Right ventricle myocardium (tissue), 1 donor: ENCODE data around the genes ANXA7 and DUSP29.

DNA sequence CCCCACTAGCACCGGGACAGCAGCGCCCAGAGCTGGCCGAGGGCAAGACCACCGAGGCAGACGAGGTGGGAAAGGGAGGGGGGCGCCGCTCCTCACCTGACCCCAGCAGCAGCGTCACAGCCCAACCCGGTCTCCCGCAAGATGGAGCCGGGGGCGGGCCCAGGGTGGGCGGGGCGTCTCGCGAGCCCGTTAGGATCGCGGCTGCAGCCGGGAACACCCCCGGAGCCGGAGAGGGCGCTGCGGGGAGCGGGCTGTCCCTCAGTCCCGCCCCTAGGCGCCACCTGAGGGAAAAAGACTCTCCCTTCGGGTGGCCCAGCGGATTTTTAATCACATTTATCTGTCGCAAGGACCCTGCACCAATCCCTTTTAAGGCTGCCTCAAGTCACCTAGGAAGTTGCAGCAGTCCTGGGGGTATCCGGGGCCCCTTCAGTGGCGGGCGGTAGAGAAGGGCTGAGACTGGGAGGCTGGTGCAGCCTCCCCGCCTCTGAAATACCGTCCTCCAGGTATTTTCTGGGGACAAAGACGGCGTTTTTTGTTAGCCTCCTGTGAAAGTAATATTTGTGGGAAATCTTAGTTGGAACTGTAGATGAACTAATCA, at the start of gene ANXA7:
TSS of gene ANXA7 (minus strand) at position 143 of the 598 bp plus-strand sequence.
- PRO-cap, 2 experiments = peak in 2 of 2 experiments; most common plus-strand start position 261 of the sequence (in 2); most common minus-strand start position 143 of the sequence (in 2)

DNA sequence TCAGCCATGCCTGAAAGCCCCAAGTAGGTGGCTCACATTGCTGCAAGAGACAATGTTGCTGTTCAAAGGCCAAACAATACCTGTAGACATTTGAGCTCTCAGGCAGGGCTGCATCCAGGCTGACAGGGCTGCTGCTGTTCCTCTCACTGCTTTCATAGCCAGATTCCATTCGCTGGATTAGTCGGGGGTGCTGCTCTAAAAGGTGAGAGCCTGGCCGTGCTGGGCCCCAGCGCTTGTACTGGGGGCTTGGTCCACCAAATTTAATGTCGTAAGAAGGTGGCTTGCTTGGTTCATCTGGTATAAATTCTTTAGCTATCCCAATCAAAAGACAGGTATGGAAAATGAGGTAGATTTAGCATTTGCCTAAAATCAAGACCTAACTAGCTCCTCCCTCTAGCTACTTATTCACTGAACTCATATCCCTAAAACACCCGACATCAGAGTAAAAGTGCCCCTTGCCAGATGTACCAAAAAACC, 33.8 kb upstream of the PPP3CB start:
- PRO-cap, 2 experiments = no peak in any of the 2 experiments

DNA sequence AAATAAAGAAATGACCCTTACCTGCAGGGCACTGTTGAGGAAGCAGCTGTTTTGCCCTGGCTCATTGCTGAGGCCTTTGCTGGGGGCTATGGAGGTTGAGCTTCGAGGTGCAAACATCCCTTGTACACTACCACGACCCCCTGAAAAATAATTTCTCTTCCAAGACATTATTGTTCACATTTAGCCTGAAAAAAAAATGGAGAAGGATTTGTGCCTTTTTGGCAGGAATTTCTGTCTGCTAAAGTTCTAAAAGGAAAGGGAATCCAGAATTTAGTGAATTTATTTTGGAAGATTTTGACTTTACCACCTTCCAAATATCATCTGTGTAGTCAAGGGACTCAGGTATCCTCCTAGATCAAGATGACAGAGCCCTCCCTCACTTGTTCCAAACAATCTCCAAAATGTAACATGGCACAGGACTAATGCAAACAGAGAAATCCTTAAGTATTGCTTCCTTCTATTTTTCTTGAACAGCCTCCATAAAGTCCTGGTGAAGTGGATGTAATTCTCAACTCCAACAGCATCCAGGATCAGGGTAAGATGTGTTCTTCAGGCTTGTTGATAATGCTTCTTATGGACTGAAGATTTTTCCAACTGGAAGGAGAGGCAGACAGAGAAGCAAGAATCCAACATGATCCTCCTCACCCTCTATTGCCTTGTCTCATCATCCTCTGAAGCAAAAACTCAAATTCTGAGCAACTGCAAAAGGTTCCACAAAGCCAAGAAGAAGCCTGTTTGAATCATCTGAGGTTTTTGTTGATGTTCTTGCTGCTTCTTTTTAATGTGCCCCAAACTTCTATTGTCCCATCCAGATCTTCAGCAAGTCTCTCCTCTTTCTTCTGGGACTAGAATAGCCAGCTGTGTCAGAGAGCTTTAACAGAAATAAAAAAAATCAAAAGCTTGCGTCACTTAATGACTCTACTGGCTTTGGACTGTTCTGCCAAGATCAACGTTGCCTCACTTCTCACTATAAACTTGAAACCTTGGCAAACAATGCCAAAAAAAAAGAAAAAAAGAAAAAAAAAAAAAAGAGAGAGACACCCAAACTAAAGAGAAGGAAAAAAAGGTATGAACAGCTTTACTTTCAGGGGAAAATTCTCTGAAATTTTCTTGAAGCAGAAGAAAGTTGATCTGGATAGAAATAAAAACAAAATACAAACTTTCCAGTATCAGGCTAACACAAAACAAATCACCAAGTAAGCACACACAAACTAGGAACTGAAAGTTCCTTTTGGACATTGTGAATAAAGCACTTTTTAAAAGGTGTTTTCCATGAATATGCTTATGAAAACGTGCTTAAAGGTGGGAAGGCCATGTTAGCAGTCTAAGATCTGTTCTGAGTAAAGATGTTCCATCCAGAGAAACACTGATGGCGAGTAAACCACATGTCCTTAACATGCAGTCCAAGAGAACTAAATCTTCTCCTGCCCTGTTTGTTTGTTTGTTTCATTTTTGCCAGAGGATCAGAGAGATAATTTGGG, 15.1 kb downstream of the USP54 start:
- PRO-cap, 2 experiments = peak in 2 of 2 experiments; most common plus-strand start position 916 of the sequence (in 1); most common minus-strand start position 847 of the sequence (in 2)

DNA sequence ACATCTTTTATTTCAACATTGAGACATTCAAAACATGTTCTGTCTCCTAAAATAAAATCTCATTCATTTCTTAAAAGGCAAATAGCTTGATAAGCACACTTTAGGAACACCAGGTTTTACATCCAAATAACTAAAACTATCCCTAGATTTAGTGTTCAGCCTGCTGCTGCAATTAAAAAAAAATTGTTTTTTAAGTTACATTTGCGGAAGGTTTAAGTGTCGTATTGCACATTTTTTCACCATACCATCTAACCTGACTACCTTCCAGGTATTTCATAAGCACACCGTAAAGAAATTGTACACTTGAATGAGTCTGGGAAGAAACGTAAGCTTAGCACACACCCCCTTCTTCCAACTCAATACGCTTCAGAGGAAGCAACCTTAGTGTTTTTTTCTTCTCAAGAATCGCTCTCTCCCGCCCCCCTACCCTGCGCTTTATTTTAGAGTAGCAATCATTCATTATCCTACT, 16.4 kb downstream of the MYOZ1 start:
- PRO-cap, 2 experiments = no peak in any of the 2 experiments

- PRO-cap, 2 experiments = no peak in any of the 2 experiments
Observed at GRCh38 chr10:73769867-73770515, 2.1 kb upstream of the FUT11 start.

DNA sequence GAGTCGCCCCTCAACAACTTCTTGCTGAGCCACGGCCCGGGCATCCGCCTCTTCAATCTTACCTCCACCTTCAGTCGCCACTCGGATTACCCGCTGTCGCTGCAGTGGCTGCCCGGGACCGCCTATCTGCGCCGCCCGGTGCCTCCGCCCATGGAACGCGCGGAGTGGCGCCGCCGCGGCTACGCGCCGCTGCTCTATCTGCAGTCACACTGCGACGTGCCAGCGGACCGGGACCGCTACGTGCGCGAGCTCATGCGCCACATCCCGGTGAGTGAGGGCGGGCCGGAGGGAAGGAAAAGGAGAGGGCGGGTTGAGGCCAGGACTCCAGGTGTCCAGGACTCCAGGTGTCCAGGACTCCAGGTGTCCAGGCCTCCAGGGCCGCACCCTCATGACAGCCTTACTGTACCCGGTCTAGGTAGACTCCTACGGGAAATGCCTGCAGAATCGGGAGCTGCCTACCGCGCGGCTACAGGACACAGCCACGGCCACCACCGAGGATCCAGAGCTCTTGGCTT, 756 bp downstream of the FUT11 start:
- PRO-cap, 2 experiments = peak in 2 of 2 experiments; most common plus-strand start position 207 of the sequence (in 2); most common minus-strand start position 200 of the sequence (in 1)

DNA sequence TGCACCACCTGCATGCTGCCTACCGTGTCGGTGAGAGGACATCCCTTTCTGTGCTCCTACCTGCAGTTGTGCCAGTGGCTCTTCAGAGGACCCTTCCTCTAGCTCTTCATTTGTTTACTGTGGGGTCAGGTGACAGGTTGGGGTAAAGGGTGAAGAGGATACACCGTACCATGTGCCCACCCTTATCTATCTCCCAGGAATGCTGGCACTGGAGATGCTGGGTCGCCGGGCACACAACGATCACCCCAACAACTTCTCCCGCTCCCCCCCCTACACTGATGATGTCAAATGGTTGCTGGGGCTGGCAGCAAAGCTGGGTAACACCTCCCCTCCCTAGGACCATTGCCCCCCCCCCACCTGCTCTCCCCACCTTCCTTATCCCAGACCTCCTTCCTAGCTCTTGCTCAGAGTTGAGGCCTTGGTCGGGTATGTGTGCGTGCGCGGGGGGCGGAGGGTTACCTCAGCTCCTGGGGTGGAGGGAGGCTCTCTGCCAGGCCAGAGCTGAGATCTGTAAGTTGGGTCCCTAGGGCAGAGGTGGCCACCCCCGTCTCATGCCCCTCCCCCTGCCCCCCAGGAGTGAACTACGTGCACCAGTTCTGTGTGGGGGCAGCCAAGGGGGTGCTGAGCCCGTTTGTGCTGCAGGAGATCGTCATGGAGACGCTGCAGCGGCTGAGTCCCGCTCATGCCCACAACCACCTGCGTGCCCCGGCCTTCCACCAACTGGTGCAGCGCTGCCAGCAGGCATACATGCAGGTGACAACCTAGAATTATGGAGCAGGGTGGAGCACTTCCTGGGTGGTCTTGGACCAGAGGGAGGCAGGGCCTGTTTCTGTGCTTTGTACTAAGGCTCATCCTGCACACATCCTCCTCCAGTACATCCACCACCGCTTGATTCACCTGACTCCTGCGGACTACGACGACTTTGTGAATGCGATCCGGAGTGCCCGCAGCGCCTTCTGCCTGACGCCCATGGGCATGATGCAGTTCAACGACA, 10.7 kb downstream of the NDST2 start:
- PRO-cap, 2 experiments = no peak in any of the 2 experiments

DNA sequence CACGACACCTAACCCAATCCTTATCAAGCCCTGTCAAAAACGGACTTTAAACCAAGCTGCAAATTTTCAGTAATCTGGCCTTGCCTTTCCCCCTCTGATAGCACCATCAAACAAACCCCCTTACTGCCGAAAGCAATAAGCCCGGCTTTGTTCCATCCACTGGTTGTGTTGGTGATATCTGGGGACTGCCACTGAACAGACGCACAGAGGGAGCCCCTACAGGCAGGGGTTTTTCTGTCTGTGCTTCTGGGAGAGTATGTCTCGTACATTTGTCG, 580 bp upstream of the PLAU start:
- PRO-cap, 2 experiments = no peak in any of the 2 experiments

DNA sequence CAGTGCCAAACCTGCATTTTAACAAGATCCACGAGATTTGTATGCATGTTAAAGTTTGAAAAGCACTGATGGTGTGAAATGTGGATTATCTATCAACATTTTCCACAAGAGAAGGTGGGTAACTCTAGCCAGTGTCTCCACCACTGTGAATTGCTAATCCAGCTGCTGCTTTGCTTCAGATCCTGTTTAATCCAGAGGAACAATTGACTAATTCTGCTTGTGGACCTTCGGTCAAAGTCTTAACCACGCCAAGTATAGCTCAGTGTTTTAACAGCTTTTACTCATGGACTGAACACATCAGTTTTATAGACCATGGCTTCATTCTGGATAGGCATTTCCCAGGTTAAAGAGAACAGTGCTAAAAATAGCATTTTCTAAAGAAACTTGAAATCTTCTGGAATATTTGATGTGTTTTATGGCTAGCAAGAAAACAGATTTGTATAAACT, 23.5 kb downstream of the ADK start:
- PRO-cap, 2 experiments = no peak in any of the 2 experiments

DNA sequence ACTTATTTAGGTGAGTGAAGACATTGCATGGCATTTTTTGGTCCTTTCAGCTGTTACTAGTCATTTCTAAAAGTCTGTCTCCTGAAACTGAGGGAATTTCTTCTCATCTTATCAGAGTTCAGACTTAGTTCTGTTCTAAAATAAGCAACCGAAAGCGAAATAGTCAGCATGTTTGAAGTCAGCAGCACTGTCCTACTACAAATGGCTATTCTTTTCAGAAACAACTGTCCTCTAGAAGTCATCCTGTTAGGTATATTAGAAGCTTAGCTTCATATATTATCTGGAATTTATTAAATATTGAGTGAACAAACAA, 227.5 kb upstream of the KAT6B start:
- PRO-cap, 2 experiments = peak in 1 of 2 experiments; most common plus-strand start position 169 of the sequence (in 1); most common minus-strand start position 105 of the sequence (in 1)

DNA sequence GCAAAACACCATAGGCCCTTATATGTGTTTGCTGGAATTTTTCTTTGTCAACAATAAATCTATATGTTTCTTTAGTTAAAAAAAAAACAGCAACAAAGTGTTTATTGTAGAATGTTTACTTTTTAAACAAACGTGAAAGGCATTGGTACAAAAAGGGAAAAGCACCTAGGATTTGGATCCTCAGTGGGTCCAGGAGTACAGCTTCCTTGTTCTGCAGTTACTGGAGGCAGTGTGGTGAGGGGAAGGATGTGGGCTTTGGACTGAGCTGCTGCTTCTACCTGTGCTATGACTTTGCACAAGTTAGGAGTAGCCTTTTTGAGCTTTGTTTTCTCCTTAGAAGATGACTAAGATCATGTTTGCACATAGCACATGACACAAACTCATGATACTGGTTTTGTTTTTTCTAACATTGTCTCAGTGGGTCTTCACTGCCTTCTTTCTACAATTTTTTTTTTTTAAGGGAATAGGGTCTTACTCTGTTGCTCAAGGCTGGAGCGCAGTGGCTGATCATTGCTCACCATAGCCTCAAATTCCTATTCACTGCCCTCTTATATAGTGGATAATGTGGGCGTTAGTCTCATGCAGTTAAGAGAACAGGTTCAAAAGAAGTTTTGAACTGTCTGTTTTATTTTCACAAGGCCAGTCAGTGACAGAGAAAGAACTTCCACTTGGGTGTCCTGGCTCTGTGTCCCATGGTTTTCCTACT, 71.8 kb downstream of the KAT6B start:
- PRO-cap, 2 experiments = no peak in any of the 2 experiments

DNA sequence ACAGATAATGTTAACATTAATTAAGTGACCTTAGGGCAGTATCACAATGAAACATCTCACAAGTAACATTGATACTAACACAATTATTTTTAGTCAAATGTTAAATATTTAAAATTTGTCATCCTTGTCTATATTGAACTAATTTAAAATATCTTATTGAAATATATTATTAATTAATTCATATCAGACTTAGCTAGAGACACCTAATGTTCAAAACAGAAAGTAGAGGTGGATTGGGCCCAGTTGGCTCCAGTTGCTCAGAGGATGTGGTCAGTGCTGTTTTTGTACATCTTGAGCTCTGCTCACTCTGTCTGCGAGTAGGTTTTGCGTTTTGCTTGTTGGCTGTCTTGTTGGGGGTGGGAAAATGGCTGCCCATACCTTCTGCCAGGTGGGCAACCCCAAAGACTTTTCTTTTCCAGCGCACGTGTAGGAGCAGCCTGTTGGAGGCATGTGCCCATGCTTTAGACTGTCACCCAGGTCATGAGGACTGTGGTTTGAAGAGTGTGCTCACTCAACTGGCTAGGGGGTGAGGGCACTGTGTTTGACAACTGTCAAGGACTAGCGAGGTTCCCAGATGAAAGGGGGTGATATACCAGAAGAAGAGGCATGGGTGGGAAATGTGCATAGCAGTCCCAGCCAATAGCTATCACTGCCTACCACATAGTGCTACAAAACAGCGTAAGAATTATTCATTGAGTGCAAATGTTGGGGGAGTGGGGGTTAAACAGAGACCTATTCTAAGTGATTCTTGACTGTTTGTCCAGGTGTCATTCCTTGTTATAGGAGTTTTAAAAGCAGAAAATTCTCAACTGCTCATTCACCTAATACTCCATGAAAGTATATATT, 73.9 kb downstream of the KAT6B start:
- PRO-cap, 2 experiments = no peak in any of the 2 experiments

DNA sequence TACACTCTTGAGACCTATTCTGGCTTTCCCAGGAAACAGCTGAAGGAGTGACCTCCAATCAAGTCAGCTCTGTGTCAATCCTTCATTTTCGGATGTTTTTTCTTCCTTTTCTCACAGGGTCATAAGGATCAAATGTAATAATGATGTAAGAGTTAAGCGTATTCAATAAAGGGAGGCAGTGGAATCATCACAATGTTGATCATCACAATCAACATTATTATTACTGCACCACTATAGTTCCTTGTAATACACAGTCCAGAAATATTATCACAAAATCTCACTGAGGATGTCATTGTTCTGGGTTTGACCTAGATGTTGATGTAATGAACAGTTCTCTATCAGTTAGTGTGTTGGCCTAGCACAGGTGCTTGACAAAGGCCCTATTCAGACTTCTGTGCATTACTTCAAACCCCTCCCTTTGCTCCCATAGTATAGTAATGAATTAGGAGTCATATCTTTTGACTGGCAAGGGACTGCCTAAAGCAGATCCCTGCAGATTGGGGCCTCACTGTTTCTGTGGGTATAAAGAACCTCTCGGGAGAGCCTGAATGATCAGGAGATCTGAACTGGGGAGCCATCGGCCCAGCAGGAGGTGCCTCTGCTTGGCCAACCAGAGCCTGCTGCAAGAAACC, 100.5 kb downstream of the KAT6B start:
- PRO-cap, 2 experiments = no peak in any of the 2 experiments

DNA sequence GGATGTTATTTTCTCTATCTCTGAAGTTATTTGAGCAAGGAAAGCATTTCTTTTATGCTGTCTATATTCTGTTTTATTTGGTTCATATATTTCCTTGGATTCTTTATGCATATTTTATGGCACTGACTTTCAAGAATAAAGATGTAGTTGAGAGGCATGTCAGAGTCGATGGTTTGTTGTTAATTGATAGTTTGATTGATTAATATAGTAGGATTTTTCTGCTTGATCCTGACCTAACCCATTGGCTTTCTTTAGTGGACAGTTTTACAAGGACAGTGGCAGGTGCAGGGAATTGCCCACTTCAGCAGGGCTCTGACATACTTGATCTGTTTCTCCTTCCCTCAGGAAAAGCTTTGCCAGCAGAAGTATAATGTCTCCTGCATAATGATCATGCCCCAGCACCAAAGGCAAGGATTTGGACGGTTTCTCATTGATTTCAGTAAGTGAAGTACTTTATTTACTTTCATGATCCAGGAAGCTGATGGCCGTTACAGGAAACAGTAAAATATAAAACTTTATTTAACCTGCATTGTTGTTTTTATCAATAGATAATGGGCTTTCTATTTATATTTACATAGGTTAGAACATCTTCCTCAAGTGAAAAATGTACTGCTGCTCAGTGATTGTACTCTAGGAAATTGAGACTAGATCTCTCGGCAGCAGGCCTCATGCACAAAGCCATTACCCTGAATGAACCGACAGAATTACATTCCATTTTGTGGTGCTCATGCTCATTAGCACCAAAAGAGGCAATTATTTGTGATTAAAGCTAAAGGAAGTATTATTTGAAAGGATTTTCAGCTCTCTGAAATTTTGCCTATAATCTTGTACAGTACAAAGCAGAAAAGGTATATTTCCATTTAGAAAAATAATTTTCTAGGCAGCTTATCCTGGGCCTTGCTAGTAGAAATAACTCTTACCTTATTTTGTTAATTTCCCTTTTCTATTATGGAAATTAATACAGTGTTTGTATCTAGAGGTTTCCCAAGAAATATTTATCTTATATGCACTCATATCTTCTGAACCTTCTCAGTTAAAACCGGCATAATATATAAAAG, 84.4 kb downstream of the DUSP29 start:
- PRO-cap, 2 experiments = no peak in any of the 2 experiments

DNA sequence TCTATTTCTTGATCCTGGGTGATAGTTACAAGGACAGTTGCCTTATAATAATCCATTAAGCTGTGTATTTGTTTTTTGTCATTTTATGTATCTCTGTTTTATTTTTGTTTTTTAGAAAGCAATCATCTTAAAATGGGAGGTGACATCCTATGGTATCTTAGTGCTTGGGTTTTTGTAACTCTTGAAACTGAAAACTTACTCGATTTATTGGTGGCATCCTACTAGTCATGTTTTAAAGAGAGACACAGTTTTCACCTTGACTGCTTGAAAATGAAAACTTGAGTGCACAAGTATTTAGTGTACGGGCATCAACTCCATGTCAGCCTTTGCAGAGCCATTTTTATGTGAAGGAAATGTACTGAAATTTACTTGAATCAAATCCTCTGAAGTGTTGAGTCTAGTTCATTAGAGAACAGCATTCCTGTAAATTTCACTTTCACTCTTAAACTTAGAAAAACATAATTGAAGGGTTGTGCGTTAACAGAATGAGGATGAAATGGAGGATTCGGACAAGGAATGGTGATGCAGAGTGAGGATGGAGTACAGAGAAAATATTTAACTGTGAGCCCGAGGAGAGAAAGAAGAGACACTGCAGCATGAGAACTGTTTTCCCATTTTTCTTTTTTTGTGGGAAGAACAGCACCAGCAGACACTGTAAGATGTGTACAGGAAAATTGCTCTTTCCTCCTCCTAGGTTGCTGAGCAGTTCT, 65.7 kb downstream of the DUSP29 start:
- PRO-cap, 2 experiments = no peak in any of the 2 experiments

DNA sequence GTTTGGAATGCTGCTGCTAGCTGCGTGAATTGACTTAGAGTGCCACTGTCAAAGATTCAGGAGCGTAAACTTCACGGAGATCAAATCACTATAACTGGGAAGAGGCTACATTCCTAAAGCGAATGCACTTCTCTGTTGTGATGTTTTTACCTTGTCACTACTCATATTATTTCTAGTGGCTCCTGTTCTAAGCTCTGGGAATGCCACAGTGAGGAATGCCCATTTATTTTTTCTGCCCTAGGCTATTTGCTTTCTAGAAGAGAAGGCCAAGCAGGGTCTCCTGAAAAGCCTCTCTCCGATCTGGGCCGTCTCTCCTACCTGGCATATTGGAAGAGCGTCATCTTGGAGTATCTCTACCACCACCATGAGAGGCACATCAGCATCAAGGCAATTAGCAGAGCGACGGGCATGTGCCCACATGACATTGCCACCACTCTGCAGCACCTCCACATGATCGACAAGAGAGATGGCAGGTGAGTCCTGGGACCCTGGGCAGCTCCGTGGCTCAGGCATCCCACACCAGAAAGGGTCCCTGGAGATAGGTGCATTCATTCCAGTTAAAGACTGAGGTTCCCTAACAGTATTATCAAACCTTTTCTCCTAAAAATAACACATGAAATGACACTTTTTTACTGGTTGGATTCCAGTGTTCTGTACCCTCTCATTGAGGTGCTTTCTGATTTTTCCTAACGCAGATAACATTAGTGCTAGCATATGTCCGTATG, 52.9 kb downstream of the DUSP29 start:
- PRO-cap, 2 experiments = no peak in any of the 2 experiments

DNA sequence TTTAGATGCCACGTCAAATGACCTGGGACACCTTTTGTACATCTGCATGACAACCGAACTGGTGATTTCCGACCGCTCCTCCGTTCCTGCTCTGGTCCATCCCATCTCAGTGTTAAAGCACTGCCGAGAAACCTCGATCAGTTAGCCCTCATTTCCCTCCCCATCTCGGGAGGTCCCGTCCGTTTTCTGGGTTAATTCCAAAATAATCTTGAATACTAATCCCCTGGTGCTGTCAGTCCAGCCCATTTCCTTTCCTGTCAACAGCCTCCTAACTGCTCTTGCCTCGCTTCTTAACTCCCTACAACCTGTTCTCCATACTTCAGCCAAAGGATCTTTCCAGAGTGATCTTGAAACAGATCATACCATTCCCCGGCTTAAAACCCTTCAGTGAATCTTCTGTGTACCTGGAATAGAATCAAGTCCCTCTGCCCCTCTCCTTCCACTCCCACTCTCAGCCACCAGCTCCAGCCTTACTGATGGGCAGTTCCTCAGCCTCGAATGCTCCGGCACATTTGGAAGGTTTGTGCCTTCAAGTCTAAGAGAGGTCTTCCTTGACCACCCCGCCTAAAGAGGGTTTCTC, 38.4 kb downstream of the DUSP29 start:
- PRO-cap, 2 experiments = no peak in any of the 2 experiments

DNA sequence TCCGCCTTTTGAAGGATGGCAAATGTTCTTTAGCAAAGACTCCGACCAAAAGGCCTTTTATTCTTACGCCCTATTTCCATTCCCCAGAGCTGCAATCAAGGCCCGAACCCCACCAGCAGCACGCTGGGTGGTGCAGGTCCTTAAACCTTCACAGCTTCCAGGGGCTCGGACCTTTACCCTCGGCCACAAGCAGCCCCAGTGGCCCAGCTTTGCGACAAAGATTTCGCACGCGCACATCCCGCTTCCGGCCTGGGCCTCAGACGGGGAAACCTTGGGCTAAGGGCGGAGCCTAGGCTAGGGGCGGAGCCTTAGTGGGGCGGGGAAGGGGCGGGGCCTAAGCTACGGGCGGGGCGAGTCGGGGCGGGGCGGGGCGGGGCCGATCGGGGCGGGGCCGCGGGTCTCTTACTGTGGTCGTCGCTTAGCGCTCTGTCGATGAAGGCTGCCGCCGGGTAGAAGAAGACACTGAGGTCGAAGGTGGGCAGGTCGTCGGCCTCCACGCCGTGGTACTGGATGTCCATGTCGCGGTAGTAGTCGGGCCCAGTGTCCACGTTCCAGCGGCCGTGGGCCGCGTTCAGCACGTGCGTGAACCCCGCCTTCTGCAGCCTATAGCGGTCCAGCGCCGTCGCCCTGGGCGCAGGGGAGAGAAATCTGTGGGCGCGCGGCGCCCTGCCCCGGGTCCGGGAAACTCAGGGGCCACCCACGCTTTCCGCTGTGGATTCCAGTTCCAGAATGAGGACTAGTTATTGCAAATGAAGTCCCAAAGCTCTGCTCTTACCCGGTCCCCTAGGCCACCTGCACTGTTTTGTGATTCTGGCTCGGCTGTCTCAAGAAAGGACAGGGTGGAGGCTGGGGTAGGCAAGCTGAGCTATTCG, 29.8 kb downstream of the DUSP29 start:
- PRO-cap, 2 experiments = no peak in any of the 2 experiments

GRCh38 chr10:75073509-75073922, at the start of gene DUSP29:
Gene DUSP29, minus strand, starts transcription at chr10:75073642.
- PRO-cap, 2 experiments = no peak in any of the 2 experiments

GRCh38 chr10:75112381-75112724, 897 bp downstream of the SAMD8 start:
- PRO-cap, 2 experiments = no peak in any of the 2 experiments